Endometrial microvascular endothelial cells (primary cell): Measurements from ENCODE around the genes SEPTIN6, RHOXF2B and RHOXF1.

DNA sequence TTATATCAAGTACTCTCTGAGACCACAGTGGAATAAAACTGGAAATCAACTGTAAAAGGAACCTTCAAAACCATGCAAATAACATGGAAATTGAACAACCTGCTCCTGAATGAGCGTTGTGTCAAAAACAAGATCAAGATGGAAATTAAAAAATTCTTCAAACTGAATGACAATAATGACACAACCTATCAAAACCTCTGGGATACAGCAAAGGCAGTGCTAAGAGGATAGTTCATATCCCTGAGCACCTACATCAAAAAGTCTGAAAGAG, 20.6 kb downstream of the LONRF3 start:
- RAMPAGE, long total RNA: no peak

DNA sequence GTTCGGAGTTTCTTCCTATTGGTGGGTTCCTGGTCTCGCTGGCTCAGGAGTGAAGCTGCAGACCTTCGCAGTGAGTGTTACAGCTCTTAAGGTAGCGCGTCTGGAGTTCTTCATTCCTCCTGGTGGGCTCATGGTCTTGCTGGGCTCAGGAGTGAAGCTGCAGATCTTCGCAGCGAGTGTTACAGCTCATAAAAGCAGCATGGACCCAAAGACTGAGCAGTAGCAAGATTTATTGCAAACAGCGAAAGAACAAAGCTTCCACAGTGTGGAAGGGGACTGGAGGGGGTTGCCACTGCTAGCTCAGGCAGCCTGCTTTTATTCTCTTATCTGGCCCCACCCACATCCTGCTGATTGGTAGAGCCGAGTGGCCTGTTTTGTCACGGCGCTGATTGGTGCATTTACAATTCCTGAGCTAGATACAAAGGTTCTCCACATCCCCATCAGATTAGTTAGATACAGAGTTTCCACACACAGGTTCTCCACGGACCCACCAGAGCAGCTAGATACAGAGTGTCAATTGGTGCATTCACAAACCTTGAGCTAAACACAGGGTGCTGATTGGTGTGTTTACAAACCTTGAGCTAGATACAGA, 28.5 kb upstream of the PGRMC1 start:
- RAMPAGE, long total RNA: no peak

DNA sequence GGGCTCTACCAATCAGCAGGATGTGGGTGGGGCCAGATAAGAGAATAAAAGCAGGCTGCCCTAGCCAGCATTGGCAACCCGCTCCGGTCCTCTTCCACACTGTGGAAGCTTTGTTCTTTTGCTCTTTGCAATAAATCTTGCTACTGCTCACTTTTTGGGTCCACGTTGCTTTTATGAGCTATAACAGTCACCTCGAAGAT, 64.4 kb downstream of the PGRMC1 start:
- RAMPAGE, long total RNA: no peak

DNA sequence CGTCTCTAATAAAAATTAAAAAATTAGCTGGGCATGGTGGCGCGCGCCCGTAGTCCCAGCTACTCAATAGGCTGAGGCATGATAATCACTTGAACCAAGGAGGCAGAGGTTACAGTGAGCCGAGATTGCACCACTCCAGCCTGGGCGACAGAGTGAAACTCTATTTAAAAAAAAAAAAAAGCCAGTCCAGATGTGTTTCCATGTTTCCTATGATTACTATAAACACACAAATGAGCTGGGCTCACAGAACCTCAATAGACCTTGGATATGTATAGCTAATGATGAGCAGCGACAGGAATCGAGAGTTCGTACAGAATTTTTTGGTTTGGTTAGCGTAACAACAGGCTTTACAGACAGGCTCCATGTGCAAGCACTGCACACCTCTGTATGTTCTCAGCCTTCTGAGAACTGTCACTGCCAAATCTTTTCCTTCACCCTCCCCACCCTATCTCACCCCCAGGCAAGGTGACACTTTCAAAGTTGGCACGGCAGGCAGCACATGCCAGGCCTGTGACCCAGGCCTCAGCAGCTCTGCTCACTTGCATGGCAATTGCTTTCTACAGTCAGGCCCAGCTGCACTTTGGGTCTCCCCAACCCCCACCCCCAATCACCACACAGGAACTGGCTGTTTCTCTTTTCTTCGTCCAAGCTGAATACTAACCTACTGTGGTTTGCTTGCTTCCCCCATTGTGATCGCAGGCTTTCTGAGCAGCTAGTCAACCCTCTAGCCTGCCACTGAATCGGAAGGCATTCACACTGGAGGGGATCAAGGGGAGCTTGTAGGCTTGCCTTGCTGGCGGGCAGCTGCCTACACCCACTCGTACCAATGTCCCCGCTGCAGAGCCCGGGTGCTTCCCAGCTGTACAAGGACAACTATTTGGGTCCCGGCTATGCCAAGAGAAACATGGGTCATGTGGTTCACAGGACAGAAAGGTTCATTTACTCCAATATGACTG, 27.8 kb downstream of the SLC25A43 start:
- RAMPAGE, long total RNA: no peak

DNA sequence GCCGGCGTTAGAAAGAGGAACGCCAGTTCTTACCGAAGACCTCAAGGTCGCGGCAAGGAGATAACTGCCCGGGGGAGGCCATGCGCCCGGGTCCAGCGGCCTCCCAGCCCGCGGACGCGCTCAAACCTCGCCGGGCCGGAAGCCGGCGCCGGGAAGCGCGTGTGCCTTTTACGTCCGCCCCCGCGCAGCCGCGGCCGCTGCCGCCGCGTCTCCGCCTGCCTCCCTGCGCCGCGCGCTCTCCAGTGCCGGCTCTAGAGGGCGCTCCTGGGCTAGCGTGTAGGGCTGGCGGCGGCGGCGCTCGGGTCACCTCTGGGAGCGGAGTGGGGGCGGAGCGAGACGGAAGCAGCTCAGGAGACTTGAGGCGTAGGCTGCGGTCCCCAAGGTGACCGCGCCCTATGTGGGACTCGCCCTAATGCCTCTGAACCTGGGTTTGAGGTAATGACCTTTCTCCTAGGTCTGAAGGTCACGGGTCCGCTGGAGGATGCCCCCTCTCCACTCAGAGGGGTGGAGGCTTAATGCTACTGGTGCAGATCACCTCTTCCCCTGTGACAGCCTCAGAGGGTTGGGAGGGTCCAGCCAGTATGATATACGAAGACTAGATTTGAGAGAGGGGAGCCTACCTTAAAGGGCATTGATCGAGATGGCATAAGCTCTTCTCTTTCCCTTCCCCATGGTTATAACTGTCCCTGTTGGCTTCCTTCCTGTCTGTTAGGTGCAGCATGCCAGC, 868 bp downstream of the SLC25A5 start:
- RAMPAGE, long total RNA: no peak

DNA sequence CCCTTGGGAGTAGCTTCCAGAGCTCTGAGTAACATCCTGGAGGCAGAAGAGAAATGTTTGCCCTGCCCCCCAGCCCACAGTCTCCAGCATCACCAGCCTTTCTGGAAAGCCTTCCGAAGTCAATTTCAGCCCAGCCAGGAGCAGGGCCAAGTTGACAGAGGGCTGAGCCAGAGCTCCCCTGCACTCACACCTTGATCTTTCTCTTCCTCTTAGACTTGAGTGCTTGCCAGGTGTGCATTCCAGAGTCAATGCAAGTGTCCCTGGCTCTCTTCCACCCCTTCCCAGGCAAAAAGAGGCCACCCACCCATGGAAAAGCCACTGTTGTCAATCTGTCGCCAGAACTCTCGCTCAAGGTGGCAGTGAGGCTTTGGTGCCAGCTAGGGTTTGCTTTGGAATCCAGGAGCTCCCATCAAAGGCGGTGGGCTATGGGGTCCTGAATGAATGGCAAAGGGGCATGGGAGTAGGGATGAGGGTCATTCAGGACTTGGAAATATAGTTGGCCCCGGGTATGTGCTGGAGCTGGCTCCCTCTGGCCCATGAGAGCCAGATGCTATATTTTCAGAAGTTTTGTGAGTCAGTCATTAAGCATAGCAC, 35.4 kb downstream of the SLC25A5 start:
- RAMPAGE, long total RNA: no peak

DNA sequence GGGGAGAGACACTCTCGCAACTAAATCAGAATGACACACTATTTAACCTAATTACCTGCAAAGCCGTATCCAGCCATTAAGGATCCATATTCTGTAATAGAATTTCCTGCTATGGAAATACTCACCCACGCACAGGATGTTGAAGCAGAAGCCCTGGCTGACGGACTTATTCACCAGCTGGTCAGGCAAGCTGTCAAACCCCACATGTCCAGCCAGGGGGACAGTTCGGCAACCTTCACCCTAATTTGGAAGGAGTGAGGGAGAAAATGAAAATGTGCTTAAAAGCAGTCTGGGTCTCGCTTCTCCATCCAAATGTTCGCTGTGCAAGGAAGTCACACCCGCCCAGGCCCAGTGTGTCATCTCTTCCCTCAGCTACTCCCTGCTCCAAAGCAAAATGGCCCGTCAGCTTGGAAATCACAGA, 17.5 kb downstream of the SEPTIN6 start:
- RAMPAGE, long total RNA: no peak

DNA sequence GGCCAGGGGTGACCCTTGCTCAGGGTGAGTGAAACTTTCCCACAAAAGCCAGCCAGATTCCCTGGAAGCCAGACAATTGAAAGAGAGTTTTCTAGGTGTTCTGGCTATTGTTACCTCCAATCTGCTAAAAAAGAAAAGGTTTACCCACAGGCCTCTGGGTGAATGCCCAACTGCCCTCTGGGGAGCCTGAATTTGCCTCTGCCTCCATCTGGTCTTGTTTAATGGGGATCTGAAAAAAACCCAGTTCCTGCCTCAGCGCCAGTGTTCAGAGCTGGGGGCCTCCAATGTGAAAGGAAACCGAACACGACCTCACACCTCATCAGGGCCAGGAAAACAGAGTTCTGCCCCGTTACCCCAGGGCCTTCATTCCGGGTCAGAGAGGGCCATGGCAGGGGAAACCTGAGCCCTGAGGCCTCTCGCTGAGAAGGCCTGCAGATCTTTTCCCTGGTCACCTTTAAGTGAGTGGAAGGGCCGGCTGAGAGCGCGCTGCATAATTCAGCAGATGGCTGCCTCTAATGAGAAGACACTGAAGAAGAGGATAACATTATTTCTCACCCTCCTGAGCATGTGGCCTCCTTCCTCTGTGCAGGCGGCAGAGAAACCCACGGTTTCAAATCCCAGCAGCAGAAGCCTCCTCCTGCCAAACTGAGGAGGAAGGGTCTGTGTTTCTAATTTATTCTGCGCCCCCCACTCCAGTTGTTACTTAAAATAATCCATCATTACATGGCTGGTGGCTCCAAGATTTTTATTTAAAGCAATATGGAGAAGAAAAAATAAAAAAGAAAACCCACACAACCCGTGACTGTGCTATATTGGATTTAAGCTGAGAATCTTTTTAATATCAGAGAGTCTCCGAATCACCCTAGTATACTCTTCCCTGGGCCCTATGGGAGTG, 6.7 kb downstream of the SEPTIN6 start:
- RAMPAGE, long total RNA: no peak

DNA sequence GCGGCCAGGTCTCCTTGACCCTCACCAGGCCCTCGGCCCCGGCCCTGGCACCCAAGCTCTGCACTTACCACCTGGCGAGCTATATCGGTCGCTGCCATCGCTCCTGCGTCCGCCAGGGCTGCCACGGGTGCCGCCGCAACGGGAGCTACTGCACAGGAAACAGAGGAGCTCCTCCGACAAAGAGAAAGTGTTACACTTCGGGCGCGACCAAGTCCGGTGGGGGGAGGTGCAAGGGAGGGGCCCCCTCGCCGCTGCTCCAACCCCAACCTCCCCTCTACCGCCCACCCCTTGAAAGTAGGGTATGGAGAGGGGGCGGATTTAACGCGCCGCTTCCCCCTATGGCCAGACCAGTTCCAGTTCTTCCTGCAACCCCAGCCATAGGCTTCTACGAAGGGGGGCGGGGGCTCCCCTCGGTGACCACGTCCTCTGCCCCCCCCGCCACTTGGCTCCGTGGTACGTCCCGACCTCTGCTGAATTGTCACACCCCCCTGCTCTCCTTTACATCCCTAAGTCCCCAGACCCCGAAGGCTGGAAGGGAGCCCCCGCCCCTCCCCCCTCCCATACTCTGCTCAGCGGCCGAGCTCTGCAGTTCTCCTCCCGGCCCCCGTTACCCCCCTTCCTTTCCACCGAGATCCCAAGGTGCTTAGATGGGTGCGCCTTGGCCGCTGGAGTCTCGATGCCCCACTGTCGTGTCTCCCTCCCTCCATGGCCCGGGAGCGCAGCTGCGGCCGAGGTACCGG, at the start of gene SEPTIN6:
Gene SEPTIN6, minus strand, starts transcription at position 161 of the 740 bp plus-strand sequence.
- RAMPAGE, long total RNA: start-site peak on the minus strand centred at position 158 of the sequence, 16 bp wide, 61 and 44 reads in 2 replicates

- RAMPAGE, long total RNA: no peak
Observed at GRCh38 chrX:119841066-119841483, 11.7 kb downstream of the UPF3B start.

DNA sequence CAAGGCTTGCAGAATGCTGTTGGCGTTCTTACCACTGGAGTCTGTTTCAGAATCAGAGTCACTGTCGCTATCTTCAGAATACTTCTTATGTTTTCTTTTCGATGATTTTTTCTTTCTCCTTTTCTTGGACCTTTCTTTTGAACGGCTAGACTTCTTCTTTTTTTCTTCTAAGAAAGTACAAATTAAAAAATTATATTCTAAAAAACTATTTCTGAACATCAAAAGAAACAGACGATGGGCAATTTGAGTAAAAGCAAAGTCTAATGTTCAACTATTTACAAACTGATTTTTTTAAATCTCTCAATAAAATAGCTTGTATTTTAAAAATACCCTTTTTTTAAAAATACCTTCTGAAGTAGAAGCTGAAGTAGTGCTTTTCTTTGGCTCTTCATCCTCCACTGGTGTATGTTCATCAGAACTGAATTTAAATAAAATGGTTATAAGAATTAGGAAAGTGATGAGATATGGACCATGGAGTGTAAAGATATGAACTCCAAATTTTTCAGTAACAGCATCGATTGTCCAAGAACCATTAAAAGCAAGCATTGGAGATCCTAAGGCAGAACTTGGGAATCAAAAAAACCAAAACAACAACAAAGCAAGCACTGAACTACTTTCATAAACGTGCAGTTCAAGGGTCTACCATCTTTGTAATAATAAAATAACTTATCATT, 7.1 kb downstream of the NKAP start:
- RAMPAGE, long total RNA: no peak

- RAMPAGE, long total RNA: no peak
Observed at GRCh38 chrX:120077589-120077880, at the start of gene RHOXF2B. Gene RHOXF2B (minus strand): TSS chrX:120077690.

DNA sequence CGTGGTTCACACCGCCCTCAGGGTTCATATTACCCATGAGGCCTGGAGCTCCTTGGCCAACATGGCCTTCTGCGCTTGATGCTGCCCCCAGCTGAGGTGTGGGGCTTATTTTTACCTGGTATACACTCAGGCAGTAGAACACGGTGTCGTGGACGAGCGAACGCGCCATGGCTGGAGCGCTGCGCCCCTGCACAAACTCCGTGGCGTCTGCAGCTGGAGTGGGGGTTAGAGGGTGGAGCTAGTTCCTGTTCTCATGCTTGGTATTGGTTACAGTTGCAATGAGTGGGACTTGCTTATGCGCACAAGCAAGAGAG, at the start of gene RHOXF1:
Gene RHOXF1, minus strand, starts transcription at position 220 of the 314 bp plus-strand sequence.
- RAMPAGE, long total RNA: no peak

DNA sequence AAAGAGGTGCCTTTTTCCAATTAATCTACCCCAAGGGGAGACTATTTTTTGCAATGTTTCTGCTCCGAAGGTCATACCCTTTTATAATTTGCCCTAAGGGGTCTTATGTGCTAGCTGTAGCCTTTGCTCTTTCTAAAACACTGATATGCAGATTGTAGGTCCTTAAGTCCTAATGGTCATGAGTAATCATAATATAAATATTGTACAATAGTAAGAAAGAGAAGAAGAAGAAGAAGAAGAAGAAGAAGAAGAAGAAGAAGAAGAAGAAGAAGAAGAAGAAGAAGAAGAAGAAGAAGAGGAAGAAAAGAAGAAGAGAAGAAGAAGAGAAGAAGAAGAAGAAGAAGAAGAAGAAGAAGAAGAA, 20.9 kb upstream of the CUL4B start:
- RAMPAGE, long total RNA: no peak

DNA sequence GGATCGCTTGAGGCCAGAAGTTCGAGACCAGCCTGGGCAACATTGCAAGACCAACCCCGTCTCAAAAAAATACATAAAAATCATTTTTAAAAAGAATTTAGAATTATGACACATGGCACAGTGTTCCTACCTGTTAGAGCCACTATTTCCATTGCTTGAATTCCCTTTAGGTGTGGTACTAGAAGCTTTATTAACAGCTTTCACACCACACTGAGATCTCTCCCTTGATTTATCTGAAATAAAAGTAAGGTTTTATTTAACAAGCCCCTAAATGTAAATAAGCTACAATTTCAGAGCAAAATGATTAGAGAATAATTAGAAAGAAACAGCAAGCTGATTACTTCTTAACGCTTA, 110.2 kb downstream of the THOC2 start:
- RAMPAGE, long total RNA: no peak

GRCh38 chrX:123648449-123648987, 84.3 kb downstream of the THOC2 start:
- RAMPAGE, long total RNA: no peak

DNA sequence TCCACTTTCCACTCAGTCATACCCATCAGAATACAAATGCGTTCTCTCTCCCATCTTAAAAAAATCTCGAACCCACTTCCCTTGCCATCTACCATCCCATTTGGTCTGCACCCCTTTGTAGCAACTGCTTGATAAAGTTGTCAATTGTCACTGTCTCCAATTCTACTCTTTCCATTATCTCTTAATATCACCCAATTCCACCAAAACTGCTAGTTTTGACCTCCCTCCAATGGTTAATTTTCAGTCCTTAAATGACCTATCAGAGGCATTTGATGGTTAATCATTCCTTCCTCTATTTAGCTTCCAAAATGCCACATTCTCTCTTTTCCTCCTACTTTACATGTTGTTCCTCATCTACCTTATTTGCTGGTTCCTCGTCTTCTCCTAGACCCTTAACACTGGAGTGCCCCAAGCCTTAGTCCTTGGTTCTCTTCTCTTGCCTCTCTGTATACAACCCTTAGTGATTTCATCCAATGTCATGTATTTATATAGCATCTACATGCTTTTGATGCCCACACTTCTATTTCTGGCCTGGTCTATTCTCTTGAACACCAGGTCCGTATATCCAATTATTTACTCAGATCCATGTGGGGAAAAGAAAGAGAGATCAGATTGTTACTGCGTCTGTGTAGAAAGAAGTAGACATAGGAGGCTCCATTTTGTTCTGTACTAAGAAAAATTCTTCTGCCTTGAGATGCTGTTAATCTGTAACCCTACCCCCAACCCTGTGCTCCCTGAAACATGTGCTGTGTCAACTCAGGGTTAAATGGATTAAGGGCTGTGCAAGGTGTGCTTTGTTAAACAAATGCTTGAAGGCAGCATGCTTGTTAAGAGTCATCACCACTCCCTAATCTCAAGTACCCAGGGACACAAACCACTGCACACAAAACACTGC, 53.5 kb downstream of the THOC2 start:
- RAMPAGE, long total RNA: no peak

DNA sequence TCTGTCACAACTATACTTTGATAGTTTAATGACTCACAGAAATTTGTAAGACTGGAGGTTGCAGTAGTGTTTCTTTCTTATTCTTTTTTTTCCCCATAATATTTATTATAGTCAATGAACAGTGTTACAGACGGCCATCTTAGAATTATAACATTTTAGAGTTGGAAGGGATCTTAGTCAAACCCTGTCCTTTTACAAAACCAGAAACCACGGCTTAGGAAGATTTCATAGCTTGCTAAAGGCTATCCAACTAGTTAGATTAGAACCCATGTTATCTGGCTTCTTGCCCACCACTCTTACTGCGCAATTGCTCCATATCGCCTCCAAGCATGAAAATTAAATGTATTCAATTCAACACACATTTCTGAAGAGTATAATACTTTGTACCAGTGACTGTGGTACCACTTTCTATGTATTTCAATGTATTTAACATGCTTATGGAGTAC, 1.1 kb downstream of the XIAP start:
- RAMPAGE, long total RNA: no peak

- RAMPAGE, long total RNA: no peak
Observed at GRCh38 chrX:123994972-123995321, 33.4 kb downstream of the STAG2 start.

DNA sequence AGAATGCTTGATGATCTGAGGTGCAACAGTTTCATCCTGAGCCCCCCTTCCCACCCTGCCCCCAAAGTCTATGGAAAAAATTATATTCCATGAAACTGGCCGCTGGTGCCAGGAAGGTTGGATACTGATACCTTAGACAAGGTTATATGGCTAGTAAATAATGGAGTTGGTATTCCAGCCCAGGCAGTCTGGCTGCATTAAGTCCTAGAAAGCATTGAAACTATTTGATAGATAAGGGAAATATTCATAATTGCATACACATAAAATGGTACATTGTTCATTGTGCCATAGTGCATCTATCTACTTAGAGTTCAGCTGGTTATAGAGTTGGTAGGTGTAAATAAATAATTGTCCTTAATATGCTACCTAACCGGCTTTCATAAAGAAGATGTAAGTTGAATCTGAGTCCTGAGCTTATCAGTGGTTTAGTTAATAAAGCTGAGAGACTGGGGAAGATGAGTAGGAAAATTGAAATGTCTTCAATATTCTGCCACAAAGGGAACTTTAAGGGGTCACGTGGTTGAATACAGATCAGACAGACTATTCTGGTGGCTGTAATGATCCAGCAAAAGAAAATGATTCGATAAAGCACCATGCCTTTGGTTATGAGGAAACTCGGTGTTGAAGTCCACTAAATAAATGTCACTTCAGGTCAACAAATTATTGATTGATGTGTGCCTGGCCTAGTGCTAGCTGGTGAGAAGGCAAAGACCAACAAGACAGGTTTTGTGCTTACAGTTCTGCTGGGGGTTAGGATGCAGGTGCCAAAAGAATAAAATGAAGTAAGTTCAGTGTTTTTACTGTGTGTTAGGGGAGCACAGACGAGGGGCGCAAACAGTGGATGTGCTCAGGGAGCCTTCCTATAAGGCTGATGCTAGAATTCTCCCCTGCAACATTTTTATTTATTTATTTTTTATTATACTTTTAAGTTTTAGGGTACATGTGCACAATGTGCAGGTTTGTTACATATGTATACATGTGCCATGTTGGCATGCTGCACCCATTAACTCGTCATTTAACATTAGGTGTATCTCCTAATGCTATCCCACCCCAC, 142.3 kb downstream of the STAG2 start:
- RAMPAGE, long total RNA: no peak